Bronchial epithelial cell (primary cell): Measurements from ENCODE around the gene SCAMP2.

DNA sequence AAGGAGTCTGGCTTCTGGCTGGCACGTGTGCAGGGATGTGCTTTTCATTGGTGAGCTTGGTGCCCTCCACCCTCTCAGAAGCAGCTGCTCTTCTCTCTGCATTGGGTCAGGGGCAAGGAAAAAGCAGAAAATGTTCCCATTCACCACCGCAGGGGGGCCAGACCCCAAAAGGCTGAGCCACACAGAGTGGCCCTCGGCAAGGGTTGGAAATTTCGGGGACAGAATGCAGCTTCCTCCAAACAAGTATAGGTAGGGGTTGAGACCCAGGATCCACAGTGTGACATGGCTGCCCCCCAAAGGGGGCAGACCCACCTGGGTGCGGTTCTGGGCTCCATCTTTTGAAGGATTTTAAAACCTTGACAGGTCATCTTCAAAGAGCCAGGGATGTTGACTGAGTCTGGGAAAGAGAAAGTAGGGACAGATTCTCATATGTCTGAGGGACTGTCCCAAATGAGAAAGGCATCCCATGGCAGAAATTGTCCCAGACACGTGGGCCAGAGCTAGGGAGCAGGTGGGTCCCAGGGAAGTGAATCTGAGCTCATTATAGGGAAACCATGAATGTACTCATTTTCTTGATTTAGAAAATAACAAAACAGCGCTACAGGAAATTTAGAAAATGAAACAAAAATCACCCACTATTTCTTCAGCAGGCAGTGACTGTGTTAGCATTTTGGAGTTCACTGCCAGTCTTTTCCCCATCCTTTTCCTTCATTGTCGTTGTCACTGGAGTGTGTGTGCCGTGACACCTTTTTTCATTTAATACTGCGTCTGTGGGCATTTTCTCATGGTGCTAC is 2.8 kb downstream of the CSK start:
- RRBS, 2 experiments = no CpG with 5 or more reads among the region's 10 CpGs

GRCh38 chr15:74815867-74816564 is 3.4 kb downstream of the LMAN1L start:
- RRBS, 2 experiments = 81 to 85% methylated on average over 16 of the region's 28 CpGs

- RRBS, 2 experiments = 1 to 2% methylated on average over 17 to 18 of the region's 63 CpGs
Measured at GRCh38 chr15:74872669-74873644, at the start of gene SCAMP2. Gene SCAMP2 (minus strand): TSS chr15:74873365.

GRCh38 chr15:74954353-74955063 is 2.1 kb downstream of the RPP25 start:
- RRBS, 2 experiments = no CpG with 5 or more reads among the region's 6 CpGs

DNA sequence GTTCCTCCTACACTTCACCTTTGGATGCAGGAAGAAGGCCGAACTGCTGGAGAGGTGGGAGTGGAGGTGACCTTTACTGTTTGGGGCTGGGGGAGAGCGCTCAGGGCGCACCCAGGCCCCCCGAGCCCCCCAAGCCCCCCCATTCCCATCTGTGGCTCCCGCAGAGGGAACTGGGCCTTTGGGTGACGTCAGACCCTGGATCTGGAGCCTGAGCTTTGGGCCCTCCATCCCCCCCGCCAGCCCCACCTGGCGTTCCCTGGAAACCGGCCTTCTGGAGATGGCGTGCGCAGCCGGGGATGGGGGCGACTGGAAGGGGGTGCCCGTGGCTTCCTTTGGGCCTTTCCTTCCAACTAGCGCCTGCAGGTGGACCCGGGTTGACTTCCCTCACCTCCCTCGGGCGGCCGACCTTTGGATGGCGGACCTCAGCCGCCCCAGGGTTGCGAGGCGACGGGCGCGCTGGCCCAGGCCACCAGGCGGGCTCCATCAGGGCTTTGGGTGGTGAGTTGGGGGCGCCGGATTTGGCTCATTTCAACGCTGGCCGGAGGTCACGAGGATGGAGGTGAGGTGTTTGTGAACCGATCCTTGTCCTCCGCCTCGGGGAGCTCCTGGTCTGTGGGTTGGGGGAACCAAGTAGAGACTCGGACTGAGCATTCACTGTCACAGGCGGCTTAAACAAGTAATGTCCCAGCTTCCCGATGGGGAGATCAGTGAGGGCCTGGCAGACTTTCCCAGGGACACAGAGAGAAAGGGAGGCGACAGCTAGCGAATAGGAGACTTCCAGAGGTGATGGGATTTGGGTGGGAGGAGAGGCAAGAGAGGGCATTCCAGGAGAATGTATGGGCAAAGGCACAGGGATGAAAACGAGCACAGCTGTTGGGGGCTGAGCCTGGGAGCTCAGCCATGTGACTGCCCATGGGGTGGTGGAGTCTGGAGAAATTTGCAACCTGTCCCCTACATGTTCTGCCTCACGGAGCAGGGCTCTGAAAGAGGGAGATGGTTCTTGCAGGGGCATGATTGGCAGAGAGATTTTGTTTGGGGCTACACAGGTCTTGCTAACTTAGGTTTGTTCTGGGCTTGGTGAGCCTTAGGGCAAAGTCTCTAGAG is 751 bp downstream of the SCAMP5 start:
- RRBS, 2 experiments = 2 to 4% methylated on average over 5 of the region's 42 CpGs

DNA sequence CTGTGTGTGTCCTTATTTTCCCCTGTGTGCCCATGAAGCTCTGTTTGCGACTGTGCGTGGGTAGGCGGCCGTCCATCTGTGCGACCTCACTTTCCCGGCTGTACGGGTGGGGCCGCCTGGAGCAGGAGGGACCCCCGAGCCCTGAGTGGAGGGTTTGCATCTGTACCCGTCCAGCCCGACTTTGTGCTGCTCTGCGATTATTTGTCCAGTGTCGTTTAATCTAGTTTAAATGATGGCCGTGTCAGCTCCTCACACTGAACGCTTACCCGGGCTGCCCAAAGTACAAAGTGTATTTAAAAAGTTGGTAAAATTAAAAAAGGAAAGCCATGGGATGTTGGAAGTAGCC is 306 bp downstream of the PPCDC start:
- RRBS, 2 experiments = no CpG with 5 or more reads among the region's 16 CpGs

GRCh38 chr15:75034606-75034909 is 11.2 kb downstream of the PPCDC start:
- RRBS, 2 experiments = no CpG with 5 or more reads among the region's 6 CpGs

DNA sequence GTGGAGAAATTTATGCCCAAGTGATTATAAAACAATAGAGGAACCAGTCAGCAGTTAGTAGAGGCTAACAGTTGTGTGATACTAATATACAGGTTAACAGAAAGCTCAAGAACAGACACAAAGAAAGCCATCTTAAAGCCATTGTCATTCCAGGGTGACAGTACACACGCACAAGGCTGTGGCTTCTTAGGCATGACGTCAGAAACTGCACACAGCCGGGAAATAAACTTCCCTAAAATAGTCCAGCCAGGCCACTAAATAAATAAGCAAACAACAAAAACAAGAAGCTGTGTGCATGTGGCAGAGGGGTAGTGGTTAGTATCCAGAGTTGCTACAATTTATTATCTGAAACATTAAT is 49.8 kb downstream of the PPCDC start:
- RRBS, 2 experiments = no CpG with 5 or more reads among the region's 3 CpGs

- RRBS, 2 experiments = 75 to 83% methylated on average over 5 of the region's 17 CpGs
Measured at GRCh38 chr15:75138002-75138786, 63.5 kb upstream of the C15orf39 start.

DNA sequence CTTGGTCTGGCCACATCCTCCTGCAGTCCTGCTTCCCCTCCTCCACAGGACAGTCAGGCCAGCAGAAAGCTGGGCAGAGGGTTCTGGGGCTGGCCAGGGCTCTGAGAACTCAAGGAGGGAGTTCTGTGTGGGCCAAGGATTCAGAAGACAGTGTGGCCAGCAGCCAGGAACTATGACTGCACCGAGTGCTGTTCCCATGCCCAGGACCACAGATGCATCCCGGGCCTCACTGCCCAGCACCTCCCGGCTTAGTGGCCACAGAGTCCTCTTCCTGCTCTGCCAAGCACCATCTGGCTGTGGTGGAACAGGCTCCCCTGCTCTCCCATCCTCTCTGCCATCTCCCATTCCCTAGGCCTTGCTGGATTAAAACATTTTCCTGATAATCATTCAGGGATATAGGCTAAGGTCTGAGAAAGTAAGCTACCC is 21.2 kb upstream of the C15orf39 start:
- RRBS, 2 experiments = no CpG with 5 or more reads among the region's 3 CpGs

- RRBS, 2 experiments = no CpG with 5 or more reads among the region's 2 CpGs
Measured at GRCh38 chr15:75198503-75199054, 3.1 kb upstream of the C15orf39 start.

- RRBS, 2 experiments = 88 to 94% methylated on average over 2 of the region's 5 CpGs
Measured at GRCh38 chr15:75210276-75210978, 8.7 kb downstream of the C15orf39 start.

DNA sequence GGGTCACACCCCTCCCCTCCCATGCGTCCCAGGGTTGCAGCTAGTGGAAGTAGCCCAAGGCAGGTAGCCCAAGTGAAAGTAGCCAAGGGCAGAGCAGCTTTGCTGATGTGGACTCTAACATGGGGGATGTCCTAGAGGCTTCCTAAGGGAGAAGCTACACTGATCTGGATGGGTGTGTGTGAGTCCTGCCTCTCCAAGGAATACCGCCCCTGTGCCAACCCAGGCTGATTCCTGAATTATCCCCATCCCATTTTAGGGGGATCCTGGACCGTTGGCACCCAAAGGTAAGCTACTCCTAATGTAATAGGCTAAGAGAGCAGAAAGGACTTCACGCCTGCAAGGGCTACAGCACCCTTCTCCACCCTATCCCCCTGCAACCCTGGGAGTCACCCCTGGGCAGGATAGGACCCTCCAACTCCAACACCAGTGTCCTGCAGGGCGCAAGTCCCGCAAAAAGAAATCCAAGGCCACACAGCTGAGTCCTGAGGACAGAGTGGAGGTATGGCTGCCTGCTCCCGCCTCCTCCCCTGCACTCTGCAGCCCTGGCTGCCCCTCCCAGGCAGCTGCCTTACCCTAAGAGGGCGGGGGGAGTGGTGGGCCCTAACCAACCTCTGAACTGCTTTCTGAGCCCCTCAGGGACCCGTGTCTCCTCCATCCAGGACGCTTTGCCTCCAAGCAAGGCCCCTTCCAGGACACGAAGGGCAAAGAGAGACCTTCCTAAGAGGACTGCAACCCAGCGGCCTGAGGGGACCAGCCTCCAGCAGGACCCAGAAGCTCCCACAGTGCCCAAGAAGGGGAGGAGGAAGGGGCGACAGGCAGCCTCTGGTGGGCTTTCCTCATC is 7.4 kb downstream of the NEIL1 start:
- RRBS, 2 experiments = no CpG with 5 or more reads among the region's 13 CpGs

- RRBS, 2 experiments = no CpG with 5 or more reads among the region's 36 CpGs
Measured at GRCh38 chr15:75355682-75356531, 9.1 kb downstream of the NEIL1 start.

DNA sequence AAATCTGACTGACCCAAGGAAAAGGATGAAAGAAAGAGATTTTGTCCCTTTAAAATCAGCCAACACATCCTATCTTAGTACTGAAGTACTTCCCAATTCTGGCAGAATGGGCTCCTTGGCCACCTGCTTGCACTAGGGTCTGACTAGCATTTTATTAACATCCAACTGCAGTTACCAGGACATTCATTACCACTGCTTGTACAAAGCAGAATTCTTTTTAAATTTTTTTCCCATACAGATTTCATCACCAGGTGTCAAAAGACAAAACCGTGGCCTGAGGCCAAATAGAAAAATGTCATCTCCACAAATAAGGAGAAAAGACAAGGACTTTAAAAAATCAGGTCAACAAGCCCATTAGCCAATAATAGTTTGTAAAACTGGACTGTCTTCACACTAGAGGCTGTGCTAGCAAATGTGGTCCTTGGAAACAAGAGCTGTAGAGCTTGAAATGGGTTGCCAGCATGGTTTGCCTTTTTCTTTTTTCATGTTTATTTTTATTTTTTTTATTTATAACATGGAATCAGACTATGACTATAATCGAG is 1.8 kb downstream of the PTPN9 start:
- RRBS, 2 experiments = no CpG with 5 or more reads among the region's 2 CpGs

DNA sequence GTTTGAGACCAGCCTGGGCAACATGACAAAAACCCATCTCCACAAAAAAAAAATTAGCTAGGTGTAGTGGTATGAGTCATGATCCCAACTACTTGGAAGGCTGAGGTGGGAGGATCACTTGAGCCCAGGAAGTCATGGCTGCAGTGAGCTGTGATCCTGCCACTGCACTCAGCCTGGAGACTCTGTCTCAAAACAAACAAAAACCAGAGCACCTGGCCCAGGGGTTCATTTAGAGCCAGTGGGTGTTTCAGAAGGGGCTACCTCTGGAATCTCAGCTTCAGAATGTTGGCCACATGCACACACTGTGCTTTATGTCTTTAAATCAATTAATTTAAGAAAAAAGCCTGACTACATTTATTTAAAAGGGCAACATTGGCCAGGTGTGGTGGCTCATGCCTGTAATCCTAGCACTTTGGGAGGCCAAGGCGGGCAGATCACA is 2.2 kb upstream of the SNUPN start:
- RRBS, 2 experiments = no CpG with 5 or more reads among the region's 1 CpG

DNA sequence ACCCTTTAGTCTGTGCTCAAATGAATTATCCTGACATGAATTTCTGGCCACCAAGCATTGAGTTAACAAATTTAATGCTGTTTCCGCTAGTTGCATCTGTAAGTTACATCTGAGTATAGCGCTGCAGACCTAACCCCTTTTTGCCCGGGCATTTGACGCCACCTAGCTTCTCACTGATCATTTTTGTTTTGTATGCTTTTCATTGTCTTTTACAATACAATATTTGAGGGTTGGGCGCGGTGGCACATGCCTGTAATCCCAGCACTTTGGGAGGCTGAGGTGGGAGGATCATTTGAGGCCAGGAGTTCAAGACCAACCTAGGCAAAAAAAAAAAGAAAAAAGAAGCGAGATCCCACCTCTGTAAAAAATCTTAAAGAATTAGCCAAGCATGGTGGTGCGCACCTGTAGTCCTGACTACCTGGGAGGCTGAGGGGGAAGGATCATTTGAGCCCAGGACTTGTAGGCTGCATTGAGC is 915 bp upstream of the IMP3 start:
- RRBS, 2 experiments = no CpG with 5 or more reads among the region's 8 CpGs

- RRBS, 2 experiments = no CpG with 5 or more reads among the region's 3 CpGs
Measured at GRCh38 chr15:75661524-75661876, 13.8 kb downstream of the SNX33 start.

DNA sequence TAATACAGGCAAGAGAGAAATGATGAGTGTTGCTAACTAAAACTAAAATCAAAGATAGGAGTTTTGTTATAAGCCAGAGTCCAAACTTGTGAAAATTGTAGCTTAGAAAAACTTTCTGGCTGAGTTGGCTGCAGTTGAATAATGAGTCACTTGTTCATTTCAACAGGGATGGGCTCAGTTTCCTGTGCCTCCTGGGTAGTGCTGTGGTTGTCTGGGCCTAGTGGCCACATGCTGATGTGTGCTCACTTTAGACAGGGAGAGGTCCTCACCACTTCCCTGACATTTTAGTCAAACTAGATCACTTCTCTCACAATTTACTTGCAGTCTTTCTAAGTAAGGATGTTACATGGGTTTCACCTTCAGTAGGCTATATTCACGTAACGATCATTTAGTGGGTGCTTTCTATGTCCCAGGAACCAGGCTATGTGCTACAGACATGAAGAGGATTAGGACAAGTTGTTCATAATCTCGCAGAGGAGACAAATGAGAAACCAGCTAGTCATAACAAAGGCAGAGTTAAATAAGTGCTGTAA is 6.2 kb upstream of the UBE2Q2 start:
- RRBS, 2 experiments = no CpG with 5 or more reads among the region's 3 CpGs

- RRBS, 2 experiments = no CpG with 5 or more reads among the region's 3 CpGs
Measured at GRCh38 chr15:75854238-75854511, 10.9 kb downstream of the UBE2Q2 start.